H4 (cell line): ENCODE measurements around a stretch of chr3.

- RAMPAGE, long total RNA: no peak
These were observed 12.2 kb downstream of the ITIH4 start for GRCh38 chr3:52817871-52819091.

DNA sequence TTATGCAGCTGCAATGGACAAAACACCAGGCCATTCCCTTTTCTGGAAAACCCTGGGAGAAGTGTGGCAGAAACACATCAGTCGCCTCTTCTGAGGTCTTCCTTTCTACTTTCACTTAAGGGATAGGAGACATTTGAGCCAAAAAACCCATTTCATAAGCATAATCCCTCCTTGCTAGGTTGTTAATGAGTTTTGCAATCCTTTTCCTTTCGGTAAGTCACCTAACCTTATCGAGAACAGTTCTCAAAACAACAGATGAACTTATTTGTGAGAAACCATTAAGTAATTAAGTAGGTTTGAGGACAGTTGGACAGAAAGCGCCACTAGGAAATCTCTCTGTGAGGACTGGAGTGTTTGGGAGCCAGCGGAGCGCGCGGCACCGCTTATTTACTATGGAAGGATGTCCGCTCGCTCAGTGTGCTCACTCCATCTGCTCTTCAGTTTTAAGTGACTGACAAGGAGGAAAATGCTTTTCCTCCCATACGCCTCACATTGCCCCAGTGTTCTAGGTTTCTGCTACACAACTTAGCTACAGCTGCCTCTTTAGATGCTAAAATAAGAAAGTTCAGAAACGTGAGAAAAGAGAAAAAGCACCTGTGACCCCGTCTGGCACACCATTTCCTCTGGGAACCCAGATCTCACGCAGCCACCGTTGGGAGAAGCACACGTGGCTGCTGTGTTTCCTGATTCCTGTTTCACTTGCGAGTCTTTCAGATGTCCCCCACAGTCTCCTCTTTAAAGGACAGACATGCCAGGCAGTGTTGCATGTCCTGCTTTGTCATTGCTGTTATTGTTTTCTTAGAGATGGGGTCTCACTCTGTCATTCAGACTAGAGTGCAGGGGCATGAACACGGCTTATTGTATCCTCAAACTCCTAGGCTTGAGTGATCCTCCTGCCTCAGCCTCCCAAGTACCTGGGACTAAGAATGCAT is 11.6 kb upstream of the MUSTN1 start:
- RAMPAGE, long total RNA: no peak

- RAMPAGE, long total RNA: no peak
These were observed 4.3 kb upstream of the RFT1 start for GRCh38 chr3:53134395-53134993.

DNA sequence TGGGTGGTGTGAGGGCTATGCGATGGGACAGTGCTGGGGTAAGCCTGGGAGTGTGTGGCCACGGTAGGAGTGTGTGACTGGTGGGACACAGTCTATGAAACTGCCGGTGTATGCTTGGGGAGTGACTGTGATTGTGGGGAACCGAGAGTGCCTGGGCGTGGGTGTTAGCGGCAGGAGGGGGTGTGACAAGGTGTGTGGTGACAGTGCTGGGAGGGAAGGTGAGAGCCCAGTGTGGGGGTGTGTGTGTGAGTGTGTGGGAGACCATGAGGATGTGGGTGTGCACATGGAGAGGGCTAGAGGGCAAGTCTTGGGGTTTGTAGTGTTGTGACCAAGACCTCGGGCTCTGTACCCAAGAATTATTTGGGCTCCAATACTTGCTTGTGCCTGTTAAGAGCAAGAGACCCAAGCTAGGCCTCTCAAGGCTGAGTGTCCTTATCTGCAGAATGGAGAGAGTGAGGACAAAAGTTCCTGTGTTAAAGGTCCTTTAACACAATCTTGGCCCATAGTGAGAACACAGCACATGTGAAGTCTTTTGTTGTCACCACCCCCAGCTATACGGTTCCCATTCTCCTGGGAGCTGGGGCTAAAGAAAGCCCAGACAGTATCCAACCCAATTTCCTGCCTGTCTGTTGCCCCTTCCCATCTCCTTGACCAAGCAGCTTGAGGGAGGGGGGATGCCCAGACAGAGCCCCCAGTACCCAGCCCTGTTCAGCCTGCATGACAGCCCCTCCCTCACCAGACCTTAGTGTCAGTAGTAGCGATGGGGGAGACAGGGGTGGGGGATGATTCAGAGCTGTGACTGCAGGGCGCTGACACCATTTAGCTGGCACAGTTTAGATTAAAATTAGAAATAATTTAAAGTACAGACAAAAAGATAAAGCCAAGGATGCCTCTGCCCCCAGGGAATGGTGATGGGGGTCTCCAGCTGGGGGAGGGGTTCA is 2.4 kb downstream of the PRKCD start:
- RAMPAGE, long total RNA: no peak

- RAMPAGE, long total RNA: no peak
These were observed 3.9 kb downstream of the PRKCD start for GRCh38 chr3:53164743-53165501.

DNA sequence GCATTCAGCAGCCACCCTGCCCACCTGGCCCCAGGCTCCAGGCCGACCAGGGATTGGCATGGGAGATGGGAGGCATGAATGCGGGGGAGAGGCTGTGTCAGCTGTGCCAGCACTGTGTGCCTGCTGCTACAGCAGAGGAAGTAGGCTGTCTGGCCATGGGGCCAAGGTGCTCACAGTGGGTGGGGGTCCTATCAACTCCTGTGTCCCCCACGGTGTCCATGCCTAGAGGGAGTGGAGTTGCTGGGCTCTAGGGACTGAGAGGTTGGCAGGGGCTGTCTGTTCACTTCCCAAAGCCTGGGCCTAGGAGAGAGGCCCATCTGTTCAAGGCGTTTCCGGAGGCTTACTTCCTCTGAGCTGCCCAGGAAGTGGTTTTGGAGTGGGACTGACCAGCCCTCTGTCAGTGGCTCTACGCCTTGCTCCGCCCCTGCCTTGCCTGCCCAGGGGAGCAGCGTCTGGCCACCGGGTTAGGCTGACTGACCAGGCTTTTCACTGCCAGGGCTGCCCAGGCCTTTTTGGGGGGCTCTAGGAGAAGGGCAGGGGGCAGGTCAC is 5.9 kb downstream of the PRKCD start:
- RAMPAGE, long total RNA: no peak

GRCh38 chr3:53180299-53181130 is 19.5 kb downstream of the PRKCD start:
- RAMPAGE, long total RNA: no peak

GRCh38 chr3:53186348-53187067 is 25.5 kb downstream of the PRKCD start:
- RAMPAGE, long total RNA: no peak

DNA sequence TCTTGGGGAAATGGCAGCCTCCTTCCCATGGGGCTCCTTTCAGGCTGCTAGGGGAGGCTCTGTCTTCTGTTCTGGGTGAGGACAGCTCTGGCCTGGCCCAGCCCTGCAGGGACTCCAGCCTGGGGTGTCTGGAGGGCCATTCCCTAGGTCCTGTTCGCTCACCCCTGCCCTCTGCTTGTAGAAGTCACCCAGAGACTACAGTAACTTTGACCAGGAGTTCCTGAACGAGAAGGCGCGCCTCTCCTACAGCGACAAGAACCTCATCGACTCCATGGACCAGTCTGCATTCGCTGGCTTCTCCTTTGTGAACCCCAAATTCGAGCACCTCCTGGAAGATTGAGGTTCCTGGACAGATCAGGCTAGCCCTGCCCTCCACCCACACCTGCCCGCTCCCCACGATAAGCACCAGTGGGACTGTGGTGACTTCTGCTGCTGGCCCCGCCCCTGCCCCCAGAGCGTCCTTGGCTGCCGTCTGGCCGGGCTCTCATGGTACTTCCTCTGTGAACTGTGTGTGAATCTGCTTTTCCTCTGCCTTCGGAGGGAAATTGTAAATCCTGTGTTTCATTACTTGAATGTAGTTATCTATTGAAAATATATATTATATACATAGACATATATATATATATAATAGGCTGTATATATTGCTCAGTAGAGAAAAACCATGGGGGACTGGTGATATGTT is 31.1 kb downstream of the PRKCD start:
- RAMPAGE, long total RNA: no peak

DNA sequence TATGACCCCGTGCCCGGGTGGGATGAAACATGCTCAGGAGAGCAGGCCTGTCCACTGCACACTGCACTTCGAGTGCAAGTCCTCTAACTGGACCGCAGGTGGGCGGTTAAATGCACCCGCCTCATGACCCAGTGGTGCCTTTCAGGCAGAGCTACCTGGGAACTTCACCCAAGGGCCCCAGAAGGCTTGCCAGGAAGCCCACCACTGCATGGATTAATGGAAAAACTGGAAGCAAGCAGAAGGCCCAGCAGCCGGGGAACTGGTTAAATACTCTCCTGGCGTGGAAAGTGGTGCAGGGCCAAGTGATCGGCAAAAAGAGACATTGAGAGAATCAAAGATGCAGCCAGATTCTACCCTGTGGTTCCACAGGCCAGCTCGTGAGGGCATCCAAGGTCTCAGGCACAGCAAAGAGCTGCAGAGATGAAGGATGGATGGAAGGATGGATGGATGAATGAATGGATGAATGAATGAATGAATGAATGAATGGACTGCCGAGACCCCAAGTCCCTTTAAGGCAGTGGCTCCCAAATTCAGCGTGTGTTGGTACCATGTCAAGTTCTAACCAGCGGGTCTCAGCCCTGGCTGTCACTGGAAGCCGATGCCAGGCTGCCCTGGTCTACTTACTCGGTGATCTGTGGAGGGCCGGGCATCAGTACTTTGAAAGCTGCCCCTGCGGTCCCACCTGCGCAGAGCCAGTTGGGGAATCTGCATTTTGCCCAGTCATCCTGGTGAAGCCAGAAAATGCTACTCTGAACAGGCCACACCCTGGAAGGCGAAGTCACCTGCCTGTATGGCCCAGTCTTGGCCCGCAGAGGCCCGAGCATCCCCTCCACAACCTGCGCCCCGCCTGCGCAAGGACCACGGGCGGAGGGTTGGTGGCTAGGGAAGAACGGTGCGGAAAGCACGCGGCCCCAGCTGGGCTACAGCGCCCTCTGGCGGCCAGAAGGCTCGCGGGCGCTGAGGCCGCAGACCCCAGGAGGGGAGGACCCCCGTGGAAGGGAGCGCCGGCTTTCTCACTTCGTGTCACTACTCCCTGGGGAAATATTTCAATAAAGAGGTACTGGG is 34.5 kb downstream of the PRKCD start:
- RAMPAGE, long total RNA: no peak

- RAMPAGE, long total RNA: no peak
These were observed 13.8 kb downstream of the TKT start for GRCh38 chr3:53241996-53242538.

- RAMPAGE, long total RNA: no peak
These were observed 11.6 kb downstream of the DCP1A start for GRCh38 chr3:53335781-53336171.

- RAMPAGE, long total RNA: no peak
These were observed 121.2 kb downstream of the CACNA2D3 start for GRCh38 chr3:54243469-54244011.

- RAMPAGE, long total RNA: no peak
These were observed 290.5 kb downstream of the LRTM1 start for GRCh38 chr3:54637008-54638192.

DNA sequence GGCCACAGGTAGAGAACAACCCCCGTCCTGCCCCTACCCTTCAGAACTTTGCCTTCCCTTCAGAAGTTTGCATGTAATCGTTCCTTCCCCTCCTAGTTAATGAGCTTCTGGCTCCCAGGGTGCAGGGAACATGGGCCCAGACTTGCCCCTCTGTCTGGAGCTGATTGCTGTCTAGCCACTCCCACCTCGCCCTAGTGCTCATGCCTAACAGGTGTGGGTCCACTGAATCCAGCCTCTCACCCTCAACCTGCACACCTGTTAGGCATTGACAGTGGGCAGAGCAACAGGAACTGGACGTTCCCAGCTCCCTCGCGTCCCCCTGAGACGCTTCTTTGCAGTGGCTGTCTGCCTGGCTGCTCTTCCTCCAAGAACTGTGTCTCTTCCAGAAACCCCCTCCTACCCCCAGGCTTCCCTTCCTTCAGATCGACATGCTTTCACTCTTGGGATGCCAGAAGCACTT is 40.2 kb downstream of the WNT5A start:
- RAMPAGE, long total RNA: no peak

GRCh38 chr3:55481744-55482904 is 5.0 kb downstream of the WNT5A start:
- RAMPAGE, long total RNA: no peak

- RAMPAGE, long total RNA: no peak
These were observed 2.9 kb downstream of the WNT5A start for GRCh38 chr3:55484079-55484679.

DNA sequence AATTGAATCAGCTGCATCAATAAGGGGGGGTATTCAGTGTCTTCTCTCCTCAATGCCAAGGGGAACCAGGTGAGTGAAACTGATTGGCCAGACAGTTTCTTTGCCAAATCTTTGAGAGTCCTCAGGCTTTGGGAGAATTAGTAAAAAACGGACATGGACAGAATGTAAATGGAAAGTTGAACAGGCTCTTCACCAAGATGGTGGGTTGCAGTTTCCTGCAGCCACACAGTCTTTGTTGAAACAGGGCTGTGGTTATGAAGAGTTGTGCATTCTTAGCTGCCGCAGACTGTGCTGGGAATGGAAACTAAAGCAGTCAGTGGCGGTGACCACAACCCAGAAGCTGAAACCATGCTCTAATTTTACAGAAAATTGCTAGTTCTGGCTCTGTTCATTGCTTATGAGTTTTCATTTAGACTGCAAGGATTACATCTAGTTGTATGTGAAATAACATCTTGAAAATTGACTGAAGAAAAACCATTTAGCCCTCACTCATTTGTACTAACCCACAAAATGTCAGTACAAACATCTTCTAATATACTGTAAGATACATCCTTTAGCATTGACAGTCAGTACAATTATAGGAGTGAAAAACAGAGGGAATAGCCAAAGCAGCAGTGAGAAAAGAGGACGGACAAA is 42.2 kb upstream of the TASOR start:
- RAMPAGE, long total RNA: no peak

GRCh38 chr3:56795669-56796625 is 5.8 kb downstream of the ARHGEF3 start:
- RAMPAGE, long total RNA: no peak

GRCh38 chr3:57061886-57062698 is 1.6 kb downstream of the SPATA12 start:
- RAMPAGE, long total RNA: no peak